ENCODE measurements around a stretch of chr22.

- RRBS: no CpG with 5 or more reads among the region's 56 CpGs
These were observed 3898.0 kb upstream of the OR11H1 start for GRCh38 chr22:11629610-11630731.

DNA sequence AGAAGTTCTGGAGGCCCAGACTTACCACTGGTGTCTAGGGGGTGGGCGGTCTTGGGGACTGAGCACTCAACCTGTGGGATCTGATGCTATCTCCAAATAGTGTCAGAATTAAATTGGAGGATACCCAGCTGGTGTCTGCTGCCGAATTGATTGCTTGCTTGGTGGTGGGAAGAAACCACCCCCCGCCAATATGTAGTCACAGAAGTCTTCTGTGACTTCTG is 7.5 kb downstream of the IL17RA start:
- RRBS: no CpG with 5 or more reads among the region's 3 CpGs

GRCh38 chr22:17112727-17112999 is 8.5 kb downstream of the TMEM121B start:
- RRBS: no CpG with 5 or more reads among the region's 8 CpGs

- RRBS: over 99% methylated on average over 8 of the region's 26 CpGs
These were observed 20.7 kb downstream of the ADA2 start for GRCh38 chr22:17198421-17199078.

- RRBS: no CpG with 5 or more reads among the region's 22 CpGs
These were observed 45.3 kb upstream of the ADA2 start for GRCh38 chr22:17264310-17265165.

DNA sequence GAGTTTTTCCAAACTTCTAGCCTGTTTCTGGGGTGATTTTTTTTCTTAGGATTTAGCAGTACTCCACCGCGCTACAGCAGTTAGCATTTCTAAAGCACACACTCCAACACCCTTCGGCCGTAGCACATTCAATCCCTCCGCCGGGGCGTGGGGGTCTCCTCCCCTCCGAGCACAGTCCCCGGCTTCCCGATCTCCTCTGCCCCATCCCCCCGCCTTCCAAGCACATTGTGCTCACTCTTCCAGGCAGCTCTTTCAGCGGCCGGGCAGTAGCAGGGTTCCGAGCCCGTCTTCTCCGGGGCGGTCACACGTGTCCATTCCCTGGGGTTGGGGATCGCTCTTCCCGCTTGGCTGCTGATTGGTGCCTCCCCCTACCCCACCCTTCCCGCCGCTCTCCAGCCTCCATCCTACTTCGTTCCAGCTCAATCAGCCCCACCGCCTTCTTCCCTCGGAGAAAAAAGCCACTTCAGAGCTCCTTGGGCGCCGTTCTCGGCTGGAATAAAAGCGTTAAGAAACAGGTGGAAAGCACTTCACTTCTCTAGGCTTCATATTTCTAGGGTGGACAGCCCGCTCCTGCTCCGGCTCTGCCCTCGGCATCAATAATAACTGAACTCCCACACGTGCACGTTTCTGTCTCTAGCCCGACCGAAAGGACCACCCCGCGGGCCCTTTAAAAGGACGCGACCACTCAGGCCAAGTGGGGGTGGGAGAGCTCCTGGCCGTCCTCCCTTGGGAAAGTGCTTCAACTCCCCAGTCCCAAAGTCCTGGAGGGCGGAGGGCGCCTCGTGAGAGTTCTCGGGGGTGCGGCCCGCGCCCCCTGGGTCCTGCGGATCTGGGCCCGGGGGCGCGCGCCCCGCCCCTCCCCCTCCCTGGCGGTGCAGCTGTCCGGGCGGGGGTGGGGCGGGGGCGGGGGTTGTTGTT is 539 bp upstream of the CECR2 start:
- RRBS: 4% methylated on average over 12 of the region's 59 CpGs

DNA sequence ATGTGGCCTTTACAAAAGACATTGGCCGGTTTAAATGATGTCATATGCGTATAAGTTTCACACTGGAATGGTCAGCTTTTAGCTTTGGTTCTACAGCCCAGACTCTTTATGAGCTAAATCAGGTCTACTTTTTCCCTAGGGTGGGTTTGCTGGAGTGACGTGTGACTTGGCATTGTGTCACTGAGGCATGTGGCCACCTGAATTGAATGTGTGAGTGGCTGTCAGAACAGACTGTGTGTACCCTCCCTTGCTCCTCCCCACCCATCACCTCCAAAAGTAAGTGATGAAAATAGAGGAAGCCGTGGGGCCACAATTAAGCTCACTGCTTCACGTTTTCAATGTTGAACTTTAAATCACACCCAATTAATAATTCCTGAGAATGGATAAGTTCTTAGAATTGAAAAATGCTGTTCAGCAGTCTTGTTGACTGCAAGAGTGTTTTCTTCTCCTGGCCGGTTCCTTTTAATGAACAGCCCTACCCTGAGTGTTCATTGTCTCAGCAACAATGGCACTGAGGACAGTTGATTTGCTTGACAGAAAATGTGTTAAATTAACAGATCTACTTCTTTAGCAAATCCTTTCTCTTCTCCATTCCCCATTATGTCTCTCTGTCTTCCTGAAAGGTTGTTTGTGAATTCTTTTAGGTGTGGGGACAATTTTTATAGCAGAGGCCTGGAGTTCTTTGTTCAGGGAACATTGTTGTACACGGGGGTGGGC is 11.3 kb downstream of the CECR2 start:
- RRBS: no CpG with 5 or more reads among the region's 7 CpGs

DNA sequence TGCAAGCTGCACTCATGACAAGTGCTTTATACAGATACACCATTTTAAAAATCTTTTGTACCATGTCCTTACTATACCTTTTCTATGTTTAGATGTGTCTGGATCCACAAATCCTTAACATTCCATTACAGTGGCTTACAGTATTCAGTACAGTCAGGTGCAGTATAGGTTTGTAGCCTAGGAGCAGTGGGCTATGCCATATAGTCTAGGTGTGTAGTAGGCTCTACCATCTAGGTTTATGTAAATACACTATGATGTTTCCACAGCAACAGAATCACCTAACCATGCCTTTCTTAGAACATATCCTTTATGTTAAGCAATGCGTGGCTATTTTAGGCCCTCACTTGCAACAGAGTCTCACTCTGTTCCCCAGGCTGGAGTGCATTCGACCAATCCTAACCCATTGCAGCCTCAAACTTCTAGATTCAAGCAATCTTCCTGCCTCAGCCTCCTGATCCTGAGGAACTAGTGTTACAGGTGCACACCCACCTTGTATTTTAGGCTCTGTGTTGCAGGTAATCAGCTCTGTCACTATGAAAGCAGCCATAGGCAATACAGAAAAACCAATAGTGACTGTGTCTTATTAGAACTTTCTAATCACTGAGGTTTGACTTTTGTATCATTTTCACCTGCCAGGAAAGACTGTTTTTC is 79.3 kb upstream of the SLC25A18 start:
- RRBS: no CpG with 5 or more reads among the region's 2 CpGs

DNA sequence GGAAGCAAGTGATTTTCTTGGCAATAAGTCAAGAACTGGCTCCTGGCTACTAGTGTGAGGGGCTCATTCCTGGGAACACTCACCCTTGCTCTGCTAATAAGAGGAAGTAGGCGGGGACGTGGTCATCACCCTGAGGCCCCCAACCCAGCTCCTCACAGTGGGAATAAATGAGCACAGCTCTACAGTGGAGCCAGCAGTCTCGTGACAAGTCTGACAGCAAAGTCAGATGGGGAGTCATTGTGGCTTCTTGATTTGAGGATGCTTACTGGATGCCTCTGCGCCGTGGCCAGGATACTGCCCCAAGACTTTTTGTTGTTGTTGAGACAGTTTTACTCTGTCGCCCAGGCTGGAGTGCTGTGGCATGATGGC is 6.9 kb downstream of the SLC25A18 start:
- RRBS: no CpG with 5 or more reads among the region's 6 CpGs

GRCh38 chr22:17589551-17590255 is 26.4 kb downstream of the SLC25A18 start:
- RRBS: no CpG with 5 or more reads among the region's 10 CpGs

DNA sequence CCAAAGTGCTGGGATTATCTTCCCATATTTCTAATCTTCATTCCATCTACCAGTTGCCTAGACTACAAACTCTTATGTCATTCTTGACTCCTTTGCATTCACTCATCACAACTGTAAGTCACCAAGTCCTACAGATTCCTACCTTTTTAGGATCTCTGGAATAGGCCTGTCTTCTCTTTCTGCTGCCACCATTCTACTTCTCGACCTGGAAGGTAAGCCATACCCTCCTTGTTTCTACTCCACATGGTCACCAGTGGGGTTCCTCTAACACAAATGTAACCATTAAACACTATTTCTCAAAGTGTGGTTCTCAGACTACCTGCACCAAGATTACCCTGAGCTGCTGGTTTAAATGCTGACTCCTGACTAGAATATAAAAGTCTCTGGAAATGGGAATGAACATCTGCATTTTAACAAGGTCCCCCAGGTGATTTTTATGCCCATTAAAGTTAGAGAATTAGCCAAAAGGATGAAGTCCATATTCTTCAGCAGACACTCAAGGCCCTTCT is 21.1 kb downstream of the ATP6V1E1 start:
- RRBS: no CpG with 5 or more reads among the region's 1 CpG

DNA sequence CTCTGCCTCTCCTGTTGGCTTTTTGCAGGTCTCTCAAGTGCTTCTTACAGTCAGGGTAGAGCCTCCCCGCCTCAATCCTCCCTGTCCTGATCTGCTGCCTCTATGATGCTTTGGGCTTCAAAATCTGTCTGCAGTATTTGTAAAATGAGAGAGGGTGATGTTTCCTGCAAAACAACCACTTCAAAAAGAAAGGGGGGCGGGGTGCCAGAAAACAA is 1.7 kb upstream of the BID start:
- RRBS: no CpG with 5 or more reads among the region's 2 CpGs

DNA sequence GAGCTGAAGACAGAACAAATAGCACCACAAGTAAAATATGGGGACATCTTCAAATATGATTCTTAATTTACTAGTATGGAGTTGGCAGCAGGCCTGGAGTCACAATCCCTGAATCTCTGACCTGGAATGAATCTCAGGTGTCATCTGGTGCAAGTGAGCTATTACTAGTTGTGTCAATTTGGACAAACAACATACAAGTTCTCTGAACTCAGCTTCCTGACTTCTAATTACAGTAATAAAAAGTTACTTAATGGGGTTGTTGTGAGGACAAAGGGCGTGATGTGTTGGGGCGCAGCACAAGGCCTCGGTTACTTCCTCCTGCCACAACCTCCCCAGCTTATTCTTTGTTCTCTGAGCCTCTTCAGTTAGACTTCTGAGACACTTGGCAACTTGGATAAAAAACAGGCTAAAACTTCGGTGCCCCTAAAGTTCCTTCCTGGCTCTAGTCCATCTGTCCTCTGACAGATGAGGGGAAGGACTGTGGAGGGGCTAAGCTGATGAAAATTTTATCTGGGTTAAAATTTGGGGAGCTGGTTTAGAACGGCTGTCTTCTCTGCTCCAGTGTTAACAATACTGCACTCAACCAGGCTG is 95.4 kb upstream of the BID start:
- RRBS: no CpG with 5 or more reads among the region's 5 CpGs

DNA sequence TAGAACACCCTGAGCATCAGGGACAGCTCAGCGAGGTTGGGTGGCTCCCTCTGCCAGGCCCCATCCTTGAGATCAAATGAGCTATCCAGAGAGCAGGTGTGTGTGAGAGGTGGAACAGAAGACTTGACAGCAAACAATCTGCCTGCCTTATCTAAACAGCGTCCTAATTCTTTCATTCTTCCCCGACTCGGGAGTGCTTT is 96.2 kb upstream of the BID start:
- RRBS: no CpG with 5 or more reads among the region's 4 CpGs

DNA sequence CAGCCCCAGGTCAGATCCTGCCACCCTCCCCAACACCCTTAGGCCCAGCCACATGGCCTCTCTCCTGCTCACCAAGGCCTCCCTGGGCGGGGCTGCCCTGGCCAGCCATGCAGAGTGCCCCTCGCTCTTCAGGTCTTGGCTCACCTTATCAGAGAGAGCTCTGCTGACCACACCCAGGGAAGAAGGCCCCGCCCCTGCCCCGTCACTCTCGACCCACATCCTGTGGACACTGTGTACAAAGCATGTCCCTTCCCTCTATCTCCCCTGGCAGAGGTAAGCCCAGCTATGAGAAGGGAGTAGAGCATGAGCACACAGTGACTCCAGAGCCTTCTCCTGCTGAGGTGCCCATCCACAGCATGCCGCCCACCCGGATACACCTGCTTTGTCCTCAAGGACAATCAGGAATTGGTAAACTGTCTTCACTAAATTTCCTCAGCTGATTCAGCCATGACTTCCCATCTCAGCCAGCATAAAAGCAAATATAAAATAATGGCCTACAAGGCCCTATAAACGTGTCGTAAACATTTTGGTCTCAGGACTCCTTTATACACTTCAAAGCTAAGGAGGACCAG is 106.6 kb downstream of the MICAL3 start:
- RRBS: no CpG with 5 or more reads among the region's 9 CpGs

DNA sequence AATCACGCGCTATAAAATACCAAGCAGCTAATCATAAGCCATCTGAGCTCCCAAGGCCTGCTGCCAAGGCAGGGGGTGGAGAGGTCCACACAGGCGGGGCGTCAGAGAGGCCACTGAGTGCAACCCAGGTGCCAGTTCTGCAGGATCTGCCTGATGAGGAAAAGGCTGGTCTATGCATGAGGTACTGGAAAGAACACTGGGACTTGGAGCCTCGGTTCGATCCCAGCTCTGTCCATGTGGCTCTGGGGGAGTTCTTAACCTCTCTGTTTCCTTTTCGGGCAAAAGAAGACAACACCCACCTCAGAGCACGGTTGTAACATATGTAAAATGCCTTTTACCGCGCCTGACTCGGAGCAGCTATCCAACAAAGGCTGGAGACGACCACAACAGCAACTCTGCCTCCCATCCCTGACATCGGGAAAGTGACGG is 71.7 kb downstream of the MICAL3 start:
- RRBS: no CpG with 5 or more reads among the region's 14 CpGs

- RRBS: no CpG with 5 or more reads among the region's 3 CpGs
These were observed 4.7 kb upstream of the MICAL3 start for GRCh38 chr22:18028885-18029571.

GRCh38 chr22:18048384-18048875 is 24.1 kb upstream of the MICAL3 start:
- RRBS: no CpG with 5 or more reads among the region's 29 CpGs

- RRBS: no CpG with 5 or more reads among the region's 7 CpGs
These were observed 15.4 kb upstream of the TUBA8 start for GRCh38 chr22:18094988-18095734.

GRCh38 chr22:18111463-18112107 is 976 bp downstream of the TUBA8 start:
- RRBS: no CpG with 5 or more reads among the region's 16 CpGs